Endothelial cell (in vitro differentiated cells): Measurements from ENCODE around the genes IMMP2L and ZNF277.

DNA sequence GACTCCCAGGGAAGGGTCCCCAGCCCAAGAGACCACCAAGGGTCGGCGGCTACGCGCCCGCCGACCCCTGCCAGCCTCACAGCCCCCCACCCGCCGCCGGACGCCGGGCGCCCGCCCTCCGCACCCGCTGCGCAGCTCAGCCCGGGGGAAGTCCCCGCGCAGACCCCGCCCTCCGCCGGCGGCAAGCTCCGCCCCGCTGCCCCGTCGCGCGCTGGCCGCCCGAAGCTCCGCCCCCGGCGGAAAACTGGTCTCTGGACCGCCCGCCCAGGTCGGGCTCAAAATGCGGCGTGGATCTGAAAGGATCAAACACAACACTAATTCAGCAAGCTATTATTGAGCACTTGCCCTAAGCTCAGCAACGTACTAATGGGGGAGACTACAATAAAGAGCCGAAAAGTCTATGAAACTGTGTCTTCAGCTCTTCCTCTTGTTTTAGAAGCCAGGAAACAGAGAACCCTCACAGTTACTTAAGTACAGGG is at the start of gene IMMP2L:
Gene IMMP2L (minus strand): TSS at position 153 of the 479 bp plus-strand sequence.
- PRO-cap = bidirectional peak, plus-strand start at position 278 of the sequence, minus-strand start at position 105 of the sequence

GRCh38 chr7:111873639-111873966 is 311.3 kb upstream of the IMMP2L start:
- PRO-cap = no peak

DNA sequence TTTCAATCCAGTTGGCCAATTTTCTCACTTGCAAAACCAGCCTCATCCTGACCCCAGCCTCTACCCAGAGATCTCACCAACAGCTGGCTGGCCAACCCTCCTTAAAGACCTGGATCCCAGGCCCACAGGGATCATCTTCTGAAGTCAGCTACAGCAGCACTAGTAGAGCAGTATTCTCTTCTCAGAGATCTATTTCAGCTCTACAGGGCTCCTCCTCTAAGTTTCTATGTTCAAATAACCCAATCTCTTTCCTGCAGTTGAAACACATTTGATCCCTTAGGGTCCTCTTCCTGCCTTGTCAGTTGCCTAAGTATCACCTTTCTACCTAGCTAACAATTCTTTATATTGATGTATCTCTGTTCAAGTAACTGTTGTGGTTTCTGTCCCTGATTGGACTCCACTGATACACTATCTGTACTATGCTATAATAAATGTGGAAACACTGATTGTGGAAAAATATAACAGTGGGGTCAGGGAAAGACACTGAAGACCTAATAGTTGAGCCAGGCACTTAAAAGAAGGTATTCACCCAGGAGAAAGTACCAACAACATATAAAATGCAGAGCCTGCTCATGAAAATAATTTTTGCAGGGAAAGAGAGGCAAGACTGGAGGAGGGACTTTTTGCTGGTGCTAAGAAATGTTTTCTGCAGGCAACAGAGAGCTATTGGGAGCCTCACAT is 131.4 kb downstream of the DOCK4 start:
- PRO-cap = no peak

DNA sequence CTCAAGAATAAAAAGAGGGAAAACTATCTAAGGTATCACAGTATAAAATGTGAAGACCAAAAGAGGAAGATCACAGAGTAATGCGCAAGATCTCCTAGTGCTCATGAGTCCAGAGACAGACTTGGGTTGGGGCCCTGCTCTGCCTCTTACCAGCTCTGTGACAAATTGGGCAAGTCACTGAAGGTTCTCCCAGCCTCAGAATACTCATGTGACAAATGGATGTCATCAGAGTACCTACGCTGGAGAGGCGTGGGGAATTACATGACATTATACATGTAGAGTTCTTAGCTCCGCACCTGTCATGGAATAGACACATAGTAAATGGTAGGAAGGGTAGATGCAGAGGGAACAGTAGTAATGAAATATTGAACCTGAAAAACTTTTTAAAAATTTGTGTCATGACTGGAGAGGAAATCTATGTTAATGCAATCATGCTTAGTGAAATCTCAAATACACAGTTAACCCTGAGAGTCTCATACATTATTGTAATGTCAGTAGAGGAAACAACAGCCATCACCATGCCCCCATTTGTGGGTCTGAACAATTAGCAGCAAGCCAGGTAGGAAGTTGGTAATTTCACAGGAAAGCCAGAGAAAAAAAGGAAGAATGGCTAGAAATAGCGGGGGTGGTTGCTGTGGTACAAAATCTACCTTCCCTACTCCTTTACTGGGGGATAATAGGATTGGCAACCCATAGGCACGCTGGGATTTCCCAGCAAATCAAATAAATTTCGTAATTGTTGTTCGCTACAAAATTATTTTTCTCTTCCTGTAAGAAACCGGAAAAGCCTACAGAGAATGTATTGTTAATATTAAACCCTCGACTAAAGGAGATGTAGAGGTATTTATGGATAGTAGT is 124.2 kb downstream of the DOCK4 start:
- PRO-cap = bidirectional peak, plus-strand start at position 600 of the sequence, minus-strand start at position 538 of the sequence

- PRO-cap = no peak
Observed at GRCh38 chr7:112185784-112186328, 20.3 kb downstream of the DOCK4 start.

- PRO-cap = bidirectional peak, plus-strand start at chr7:112206619, minus-strand start at chr7:112206399; unidirectional peak, minus-strand start at chr7:112207082
Observed at GRCh38 chr7:112206509-112207527, at the start of gene ZNF277. Gene ZNF277 (plus strand): TSS chr7:112206695.

DNA sequence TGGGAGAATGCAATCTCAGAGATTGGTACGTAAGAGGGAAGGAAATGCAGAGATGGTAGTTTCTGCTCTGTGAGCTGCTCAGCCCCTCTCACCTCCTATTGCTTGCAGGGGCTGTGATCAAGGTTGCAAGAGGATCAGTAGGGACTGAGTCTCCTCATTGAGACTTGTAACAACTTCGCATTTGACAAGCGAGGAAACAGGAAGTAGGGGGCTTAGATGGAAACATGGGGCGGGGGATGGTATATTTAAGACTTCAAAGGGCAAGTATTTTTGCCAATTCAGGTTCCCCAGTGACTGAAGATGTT is 28.3 kb upstream of the IFRD1 start:
- PRO-cap = bidirectional peak, plus-strand start outside the sequence, minus-strand start at position 146 of the sequence

- PRO-cap = no peak
Observed at GRCh38 chr7:112475902-112476713, 4.7 kb upstream of the LSMEM1 start.

- PRO-cap = no peak
Observed at GRCh38 chr7:112701345-112701736, 88.9 kb downstream of the TMEM168 start.

DNA sequence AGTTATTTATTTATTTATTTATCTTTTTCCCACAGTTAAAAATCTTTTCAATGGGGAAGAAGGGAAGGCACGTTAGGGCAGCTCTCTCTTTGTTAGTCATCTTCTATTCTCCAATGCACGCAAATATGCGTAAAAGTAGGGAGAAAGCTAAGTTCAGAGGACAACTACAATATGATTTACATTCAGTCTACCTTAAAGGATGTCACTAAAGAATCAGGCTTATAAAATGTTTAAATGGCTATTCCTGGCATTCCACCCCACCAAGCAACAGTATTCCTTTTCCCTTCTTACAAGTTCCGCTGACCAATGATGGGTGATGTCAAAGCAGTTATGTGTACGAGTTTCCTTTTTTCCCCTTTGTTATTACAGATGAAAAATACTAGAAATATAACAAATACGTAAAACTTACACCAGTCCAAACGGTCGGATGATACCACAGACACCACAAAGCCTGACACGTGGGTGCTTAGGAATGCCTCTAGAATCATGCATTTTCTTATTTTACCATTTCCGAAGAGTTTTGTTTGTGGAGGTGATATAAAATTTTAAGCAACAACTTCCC is 485 bp upstream of the GPR85 start:
- PRO-cap = no peak

GRCh38 chr7:114048354-114048704 is 129.5 kb upstream of the PPP1R3A start:
- PRO-cap = no peak

GRCh38 chr7:114580416-114580995 is 165.9 kb downstream of the FOXP2 start:
- PRO-cap = no peak

GRCh38 chr7:114737416-114737724 is 184.5 kb upstream of the MDFIC start:
- PRO-cap = no peak

- PRO-cap = no peak
Observed at GRCh38 chr7:114921687-114921959, 271 bp upstream of the MDFIC start.

DNA sequence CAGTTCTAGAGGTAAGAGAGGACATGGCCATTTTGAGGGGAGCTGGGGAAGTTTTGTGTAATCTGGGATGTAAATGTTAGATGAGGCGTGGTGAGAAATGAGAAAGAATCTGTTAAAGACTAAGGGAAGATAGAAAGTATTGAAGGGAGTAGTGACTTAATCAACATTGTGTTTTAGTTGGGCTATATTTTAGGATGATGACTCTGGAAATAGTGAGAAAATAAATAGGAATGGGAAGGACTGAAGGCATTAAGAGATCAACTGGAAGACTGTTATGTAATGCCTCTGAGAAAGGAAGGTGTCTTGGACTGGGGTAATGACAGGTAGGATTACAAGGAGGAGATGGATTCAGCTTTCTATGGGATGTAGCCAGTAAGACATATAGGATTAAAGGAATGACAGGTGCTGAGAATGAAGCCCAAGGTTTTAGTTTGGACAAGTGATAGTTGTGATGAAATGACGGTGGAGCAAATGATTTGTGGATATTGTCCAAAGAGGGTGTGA is 28.1 kb downstream of the MDFIC start:
- PRO-cap = no peak

DNA sequence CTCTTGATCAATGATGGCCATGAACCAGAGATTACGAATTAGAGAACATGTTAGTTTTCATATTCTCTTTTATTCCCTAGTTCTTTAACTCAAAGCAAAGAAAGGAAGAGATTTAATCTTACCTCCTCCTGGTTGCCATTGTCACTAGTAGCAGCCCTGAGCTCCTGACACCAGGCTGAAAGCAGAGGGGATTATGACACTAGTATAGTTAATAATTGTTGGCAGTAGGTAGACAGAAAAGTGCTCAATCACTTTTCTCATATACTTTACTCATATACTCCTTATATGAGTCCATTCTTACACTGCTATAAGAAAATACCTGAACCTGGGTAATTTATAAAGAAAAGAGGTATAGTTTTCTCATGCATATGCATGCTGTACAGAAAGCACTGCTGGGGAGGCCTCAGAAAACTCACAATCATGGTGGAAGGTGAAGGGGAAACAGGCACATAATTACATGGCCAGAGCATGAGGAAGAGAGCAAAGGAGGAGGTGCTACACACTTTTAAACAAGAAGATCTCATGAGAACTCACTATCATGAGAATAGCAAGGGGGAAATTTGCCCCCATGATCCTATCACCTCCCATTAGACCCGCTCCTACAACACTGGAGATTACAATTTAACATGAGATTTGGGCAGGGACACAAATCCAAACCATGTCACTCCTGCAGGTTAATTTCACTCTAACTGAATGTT is 39.5 kb downstream of the MDFIC start:
- PRO-cap = no peak

DNA sequence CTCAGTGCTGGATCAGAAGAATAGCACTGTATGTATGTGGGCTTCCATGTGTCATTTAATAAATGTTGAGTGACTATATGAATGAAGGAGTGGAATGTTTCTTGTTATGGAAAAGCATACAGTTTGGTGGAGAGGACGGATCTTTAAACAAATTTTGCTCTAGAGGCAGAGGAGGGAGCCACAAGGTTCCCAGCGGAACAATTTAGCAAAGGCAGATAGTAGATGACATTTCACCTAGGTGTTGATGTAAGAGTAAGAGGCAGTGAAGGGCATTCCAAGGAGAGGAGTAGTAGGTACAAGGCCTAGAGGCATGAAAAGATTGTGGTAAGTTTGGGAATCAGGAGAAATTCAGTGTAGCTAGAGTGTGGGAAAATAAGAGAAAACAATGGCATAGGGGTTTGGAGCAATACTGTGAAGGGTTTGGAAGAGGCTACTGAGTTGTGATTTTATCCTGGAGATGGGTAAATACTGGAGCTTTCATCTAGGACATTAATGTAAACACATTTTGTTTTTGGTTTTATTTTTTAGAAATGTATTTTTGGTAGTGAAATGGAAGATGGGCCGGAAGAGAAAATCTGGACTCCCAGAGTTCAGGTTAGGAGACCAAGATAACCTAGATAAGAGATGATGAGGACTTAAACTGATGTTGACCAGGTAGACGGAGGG is 43.1 kb downstream of the MDFIC start:
- PRO-cap = no peak

DNA sequence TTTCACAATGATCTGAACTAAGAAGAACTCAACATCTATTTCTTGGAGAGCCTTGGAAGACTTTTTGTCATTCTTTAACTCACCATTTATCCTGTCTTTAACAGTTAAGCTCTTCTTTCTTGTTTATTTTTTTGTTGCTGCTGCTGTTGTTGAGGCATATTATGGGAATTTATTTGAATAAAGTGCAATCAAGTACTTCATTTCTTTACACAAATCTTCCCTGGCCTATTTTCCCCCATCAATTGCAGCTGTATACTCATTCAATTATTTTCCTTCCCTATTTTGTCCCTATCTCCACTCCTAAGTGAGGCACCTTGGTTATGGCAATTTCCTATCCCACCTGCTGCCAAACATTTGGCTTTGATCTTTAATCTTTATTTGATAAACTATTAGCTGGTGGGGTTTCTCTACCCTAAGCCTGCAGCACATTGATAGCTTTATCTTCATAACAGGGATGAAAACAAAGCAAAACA is 143.1 kb downstream of the MDFIC start:
- PRO-cap = no peak

DNA sequence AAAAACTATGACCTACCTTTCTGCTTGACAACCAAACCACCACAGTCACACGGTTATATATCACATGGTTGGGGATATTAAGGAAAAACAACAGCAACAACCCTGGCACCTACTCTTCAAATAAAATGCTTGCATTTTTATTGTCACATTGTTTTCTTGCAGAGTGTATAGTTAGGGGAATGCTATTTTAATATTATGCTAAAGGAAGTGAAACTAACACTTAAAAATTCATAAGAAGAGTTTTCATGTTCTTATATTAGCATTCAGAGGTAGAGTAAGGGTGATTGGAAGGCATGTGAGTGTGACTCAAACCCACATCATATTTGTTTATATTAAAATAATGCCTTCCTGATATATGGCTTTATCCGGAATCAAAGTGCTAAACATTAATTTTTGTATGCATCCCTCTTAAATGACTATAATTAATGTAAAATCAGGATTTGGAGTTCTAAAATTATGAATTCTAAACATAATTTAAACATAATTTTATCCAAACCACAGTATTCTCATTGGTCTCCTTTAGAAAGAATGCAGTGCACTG is 59.7 kb upstream of the TES start:
- PRO-cap = no peak

DNA sequence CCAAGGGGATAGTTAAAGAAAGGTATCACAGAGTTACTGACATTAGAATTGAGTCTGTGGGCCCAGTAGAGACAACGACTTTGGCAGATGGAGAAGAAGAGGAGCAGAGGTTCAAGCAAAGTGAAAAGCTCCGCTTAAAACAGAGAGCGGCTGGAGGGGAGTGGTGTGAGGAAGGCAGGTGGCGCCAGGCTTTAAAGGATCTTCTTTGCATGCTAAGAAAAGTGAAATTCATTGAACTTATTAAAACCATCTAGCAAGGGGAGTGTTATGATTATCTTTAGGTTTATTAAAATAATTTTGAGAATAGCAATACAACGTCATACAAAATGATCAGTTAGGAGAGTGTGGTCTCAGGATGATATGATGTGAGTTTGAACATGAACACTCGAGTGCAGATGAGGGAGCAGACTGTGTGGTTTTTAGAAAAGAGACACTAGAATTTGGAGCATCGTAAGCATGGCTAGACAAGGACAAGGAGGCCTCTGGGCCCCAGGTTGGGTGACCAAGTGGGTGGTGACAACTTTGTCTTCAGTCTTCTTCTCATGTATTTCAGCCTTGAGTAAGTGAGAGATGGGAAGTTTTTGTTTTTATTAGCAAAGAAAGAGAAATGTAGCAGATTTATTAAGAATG is 16.1 kb downstream of the TES start:
- PRO-cap = no peak